Myometrial cell (primary cell): Measurements from ENCODE around the genes HHIPL1 and WARS1.

- RAMPAGE, long total RNA = no peak
Observed at GRCh38 chr14:99554901-99555442, 49.0 kb downstream of the CCDC85C start.

DNA sequence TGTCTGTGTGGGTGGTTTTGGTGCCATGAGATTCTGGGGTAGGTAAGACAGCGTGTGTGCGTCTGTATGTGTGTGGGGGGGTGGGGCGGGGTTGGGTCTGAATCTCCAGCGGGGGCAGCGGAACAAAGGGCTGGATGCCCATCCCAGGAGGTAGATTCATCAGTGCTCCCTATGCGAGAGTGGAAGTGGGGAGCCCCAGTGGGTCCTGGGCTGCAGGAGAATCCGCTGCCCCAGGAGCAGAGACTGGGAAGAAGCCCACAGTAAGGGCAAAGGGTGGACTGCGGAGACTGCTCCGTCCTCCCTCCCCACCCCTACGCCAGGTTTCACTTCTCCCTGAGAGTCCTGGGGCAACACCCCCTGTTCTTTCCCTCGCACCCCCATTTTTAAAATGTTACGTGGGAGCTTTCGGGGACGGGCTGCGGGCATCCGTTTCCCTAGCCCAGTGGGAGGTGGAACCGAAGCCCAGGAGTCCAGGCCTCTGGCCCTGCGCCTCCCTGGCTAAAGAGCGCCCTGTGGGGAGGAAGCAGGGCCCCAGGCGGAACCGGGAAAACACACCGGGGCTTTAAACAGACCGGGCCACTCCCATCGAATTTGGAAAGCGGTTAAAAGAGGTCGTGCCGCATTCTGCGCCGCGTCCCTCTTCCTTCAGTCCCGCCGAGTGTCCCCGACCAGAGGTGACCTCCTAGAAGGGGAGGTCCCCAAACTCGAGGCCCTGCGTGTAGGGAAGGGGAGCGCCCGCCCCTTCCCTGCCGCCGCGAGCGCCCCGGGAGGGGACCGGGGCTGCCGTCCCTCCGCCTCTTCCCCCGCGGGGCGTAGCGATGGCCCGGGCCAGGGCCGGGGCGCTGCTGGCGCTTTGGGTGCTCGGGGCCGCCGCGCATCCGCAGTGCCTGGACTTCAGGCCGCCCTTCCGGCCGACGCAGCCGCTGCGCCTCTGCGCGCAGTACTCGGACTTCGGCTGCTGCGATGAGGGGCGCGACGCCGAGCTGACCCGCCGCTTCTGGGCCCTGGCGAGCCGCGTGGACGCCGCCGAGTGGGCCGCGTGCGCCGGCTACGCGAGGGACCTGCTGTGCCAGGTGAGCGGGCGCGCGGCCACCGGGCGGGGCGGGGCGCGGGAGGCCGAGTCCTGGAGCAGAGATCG is at the start of gene HHIPL1:
Gene HHIPL1, plus strand, starts transcription at position 740 of the 1,138 bp plus-strand sequence.
- RAMPAGE, long total RNA = no peak

GRCh38 chr14:99773415-99774125 is 19.6 kb upstream of the EML1 start:
- RAMPAGE, long total RNA = no peak

DNA sequence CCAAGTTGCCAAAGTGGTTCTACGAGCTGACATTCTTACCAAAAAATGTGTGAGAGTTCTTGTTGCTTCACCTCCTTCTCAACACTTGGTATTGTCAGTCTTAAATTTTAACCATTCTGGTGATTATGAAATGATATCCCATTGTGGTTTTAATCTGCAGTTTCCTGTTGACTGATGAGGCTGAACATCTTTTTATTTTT is 92.1 kb upstream of the EVL start:
- RAMPAGE, long total RNA = no peak

- RAMPAGE, long total RNA = no peak
Observed at GRCh38 chr14:100074719-100075451, 9.7 kb downstream of the EVL start.

GRCh38 chr14:100093224-100093626 is 28.0 kb downstream of the EVL start:
- RAMPAGE, long total RNA = no peak

DNA sequence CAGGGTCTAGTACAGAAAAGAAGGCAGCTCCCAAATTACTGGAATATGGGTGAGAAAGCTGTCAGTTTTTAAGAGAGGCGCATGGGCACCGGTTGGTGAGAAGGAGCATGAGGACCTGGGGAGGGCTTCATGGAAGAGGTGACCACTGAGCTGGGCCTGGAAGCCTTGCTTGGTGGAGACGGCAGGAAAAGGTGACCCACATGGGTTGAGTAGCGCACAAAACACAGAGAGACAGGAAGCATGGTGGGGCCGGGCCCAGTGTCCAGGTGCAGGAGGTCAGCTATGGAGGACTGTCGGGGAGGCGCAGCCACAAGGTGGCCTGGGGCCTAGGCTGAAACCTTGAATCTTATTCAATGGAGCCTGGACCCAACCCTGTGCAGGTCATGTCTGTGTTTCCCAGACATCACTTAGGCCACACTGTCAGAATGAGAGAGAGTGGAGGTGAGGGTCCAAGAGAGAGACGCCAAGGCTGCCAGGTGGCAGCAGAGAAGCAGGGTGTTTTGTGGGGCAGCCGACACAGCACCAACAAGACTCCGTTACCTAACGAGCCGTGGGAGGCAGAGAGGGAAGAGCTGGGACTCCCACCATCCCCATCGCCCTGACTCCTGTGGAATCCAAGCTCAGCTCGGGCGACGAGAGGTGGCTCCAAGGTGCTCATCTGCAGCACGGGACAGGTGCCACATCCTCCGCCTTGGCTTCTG is 38.9 kb downstream of the DEGS2 start:
- RAMPAGE, long total RNA = no peak

GRCh38 chr14:100134170-100135046 is 25.0 kb downstream of the DEGS2 start:
- RAMPAGE, long total RNA = no peak

- RAMPAGE, long total RNA = no peak
Observed at GRCh38 chr14:100158848-100159372, 535 bp downstream of the DEGS2 start.

DNA sequence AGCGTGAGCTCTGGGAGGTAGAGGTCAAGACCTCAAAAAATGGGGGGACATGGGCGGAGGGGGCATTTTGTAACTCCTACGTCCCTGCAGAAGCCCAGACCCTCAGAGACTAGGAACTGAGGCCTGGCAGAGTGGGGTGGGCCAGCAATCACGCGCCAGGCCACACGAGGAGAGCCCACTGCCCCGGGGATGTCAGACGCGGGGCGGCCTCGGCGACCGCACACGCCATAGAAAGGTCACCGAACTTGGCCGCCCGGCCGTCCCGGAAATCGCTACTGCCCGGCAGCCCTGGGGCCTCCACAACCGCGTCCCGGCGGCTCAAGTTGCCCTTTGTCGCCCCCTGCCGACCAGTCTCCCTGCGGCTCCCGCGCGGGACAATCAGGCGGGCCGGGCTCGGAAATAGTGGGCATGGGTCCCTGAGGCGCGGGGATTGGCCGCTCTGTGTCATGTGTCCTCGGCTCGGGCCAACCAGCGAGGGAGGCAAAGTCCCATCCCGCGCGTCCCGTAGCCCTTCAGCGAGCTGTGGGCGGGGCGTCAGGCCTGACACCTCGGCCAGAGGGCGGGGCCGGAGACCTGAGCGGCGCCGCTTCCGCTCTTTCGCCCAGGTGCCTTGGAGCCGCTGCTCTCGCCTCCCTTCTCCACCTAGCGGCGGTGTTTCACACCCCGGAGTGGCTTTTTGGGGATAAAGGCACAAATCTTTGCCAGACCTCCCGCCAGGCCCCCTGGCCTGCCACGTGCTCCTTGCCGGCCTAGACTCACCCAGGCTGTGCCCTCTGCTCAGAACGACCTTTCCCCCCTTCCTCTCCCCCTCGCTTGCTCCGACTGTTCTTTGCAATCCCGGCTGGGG is 33.4 kb upstream of the DEGS2 start:
- RAMPAGE, long total RNA = no peak

DNA sequence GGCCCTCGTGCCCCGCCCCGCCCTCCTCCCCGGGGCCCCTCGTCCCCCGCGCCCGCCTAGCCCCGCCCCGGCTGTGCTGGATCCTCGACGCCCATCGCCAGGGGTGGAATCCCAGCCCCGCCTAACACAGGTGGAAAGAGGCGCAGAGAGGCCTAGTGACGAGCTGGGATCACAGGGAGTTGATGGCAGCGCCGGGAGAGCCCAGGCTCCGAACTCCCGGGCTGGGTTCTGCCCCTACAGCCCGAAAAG is 24.4 kb upstream of the YY1 start:
- RAMPAGE, long total RNA = no peak

GRCh38 chr14:100279345-100279951 is 26.8 kb downstream of the SLC25A29 start:
- RAMPAGE, long total RNA = no peak

DNA sequence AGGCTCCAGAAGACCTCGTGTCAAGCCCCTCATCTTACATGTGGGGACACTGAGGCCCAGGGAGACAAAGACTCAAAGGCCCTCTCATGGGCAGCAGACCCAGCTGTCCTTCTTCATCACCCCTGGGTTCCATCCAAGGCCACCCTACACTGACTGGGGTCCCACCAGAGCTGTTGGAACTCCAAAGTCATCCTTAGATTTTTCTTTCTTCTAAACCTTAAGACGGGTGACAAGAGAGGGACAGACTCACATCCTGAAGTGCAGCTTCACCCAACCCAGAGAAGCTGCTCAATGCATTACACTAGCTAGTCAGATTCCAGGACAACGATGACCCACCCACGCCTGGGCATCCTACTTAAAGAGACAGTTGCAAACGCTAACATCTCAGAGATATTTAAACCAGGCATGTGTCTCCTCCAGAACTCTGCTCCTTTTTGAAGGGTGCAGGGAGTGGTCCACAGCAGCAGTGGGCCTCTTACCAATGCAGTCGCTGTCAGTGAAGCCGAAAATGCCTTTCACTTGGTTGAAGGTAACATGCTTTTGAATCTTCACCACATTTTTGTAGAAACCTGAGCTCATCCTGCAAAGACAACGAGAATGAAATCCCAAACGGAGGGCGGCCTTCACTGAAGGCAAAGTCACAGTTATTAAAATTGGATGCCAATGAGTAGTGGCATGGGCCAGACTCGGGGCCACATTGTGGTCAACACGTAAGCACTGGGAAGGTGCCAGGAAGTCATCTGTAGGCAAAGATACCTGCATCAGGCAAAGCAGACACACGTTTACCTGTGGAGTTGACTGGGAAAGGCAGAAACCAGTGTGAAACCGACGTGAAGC is 23.3 kb downstream of the SLC25A47 start:
- RAMPAGE, long total RNA = no peak

- RAMPAGE, long total RNA = start-site peak on the minus strand at chr14:100375443-100375621, 758 and 994 reads in 2 replicates
Observed at GRCh38 chr14:100374885-100375887, at the start of gene WARS1. TSS of gene WARS1 (minus strand) at chr14:100375347.

- RAMPAGE, long total RNA = no peak
Observed at GRCh38 chr14:100397996-100398389, 21.7 kb downstream of the WDR25 start.

DNA sequence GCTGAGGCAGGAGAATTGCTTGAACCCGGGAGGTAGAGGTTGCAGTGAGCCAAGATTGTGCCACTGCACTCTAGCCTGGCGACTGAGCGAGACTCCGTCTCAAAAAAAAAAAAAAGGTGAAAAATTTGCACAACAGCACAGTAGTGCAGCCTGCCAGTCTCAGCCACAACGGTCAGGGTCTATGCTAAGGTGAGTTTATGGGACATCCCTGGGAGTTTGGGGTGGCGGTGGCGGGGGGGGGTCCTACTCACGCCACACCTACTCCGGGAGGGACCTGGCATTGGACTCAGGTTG is 42.2 kb downstream of the WDR25 start:
- RAMPAGE, long total RNA = no peak

- RAMPAGE, long total RNA = no peak
Observed at GRCh38 chr14:100529455-100529654, 57.9 kb downstream of the BEGAIN start.

GRCh38 chr14:100547770-100548448 is 39.3 kb downstream of the BEGAIN start:
- RAMPAGE, long total RNA = no peak

DNA sequence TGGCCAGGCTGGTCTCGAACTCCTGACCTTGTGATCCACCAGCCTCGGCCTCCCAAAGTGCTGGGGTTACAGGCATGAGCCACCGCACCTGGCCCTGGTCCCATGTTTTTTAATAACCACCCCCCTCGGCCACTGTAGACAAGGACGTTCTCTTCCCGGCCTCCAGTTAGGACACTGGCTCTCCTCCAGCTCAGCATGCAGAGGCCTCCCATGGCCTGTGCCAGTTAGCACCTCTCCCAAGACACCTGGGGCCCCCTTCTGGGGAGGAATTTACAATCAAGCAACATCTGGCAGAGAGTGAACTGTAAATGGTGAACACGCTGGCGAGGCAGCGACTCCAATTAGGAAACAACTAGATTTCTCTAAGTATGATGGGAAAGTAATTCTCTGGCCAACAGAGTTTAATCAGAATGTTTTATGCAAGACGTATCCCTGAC is 61.9 kb upstream of the DLK1 start:
- RAMPAGE, long total RNA = no peak

DNA sequence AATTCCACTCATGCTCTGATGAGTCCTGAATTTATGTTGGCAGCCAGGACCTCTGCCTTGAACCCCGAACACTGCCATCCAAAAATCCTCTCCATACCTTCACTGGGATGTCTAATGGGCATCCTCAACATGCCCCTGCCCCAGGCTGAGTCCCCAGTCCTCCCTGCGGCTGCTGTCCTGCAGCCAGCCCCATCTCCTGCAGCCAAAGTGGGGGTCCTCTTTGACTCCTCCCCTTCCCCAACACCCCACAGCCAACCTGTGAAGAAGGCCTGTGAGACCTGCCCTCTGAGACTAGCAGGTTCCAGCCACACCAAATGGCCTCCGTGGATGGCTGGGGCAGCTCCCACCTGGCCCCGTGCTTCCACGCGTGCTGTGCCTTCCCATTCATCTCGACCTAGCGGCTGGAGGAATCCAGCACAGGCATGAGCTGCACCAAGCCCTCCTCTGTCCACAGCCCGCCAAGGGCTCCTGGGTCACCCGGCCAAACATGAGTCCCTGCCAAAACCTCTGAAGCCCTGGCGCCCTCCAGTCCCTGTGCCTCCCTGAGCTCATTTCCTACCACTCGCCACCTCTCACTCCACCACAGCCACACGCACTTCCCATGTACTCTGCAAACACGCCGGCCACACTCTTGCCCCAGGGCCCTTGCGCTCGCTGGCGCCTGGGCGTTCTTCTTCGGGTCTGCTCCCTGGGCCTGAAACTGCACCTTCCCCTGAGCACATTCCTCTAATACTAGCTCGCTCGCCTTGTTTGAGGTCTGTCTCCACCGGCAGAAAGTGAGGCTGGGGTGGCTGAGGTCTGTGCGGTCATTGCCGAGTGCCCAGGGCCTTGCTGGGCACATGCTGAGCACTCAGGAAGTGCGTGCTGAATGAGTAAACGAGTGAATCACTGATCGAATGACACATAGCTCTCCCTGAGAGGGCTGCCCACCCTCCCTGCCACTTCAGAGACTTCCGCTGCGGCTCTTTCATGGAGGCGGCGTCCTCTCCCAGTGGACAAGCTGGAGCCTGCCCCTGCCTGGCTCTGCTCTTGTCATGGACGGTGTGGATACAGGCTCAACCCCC is 33.9 kb upstream of the DLK1 start:
- RAMPAGE, long total RNA = no peak